Fibroblast of villous mesenchyme (primary cell): ENCODE measurements around the genes ENSG00000230707 and MAGEC2.

DNA sequence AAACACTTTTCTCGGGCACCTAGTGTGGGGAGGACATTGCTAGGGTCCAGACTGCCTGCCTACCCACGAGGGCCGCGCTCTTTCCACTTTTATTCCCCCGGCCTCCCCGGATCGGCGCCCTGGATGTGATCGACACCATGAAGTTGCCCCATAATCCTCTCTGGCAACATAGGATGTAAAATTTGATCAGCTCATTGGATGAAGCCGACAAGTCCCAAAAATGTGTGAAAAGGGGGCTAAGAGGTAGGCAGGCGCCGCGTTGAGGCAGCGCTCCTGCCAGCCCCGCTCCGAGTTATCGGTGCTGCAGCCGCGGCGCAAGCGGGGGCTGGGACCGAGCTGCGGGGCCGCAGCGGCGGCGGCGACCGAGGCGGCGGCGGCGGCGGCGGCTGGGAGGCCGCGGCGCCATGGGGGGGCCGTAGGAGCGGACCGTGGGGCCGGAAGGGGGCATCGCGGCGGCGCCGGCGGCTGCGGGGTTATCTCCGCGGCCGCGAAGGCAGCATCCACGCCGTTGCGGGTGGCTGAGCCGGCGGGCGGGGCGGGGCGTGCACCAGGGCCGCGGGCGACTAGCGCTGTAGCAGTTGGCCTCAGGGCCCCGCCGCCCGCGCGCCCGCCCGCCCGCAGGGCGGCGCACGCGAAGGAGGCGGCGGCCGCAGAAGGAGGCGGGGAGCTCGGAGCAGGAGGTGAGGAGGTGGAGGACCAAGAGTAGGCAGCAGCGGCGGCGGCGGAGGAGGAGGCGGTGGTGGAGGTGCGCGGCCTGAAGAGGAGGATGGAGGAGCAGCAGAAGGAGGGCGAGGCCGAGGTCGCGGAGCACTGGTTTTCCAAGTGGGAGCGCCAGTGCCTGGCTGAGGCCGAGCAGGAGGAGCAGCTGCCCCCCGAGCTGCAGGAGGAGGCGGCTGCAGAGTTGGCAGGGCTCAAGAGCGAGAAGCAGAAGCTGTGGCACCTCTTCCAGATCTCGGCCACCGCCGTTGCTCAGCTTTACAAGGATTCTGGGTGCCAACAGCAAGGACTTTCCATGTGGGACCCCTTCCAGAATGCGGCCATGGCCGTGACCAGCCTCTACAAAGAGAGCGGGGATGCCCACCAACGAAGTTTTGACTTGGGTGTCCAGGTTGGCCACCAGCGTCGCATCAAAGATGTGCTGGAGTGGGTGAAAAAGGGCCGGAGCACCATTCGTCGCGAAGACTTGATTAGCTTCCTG is at the start of gene ENSG00000230707:
Gene ENSG00000230707 (plus strand): TSS at position 702 of the 1,198 bp plus-strand sequence.
- CAGE, long polyA plus RNA, result no peak

DNA sequence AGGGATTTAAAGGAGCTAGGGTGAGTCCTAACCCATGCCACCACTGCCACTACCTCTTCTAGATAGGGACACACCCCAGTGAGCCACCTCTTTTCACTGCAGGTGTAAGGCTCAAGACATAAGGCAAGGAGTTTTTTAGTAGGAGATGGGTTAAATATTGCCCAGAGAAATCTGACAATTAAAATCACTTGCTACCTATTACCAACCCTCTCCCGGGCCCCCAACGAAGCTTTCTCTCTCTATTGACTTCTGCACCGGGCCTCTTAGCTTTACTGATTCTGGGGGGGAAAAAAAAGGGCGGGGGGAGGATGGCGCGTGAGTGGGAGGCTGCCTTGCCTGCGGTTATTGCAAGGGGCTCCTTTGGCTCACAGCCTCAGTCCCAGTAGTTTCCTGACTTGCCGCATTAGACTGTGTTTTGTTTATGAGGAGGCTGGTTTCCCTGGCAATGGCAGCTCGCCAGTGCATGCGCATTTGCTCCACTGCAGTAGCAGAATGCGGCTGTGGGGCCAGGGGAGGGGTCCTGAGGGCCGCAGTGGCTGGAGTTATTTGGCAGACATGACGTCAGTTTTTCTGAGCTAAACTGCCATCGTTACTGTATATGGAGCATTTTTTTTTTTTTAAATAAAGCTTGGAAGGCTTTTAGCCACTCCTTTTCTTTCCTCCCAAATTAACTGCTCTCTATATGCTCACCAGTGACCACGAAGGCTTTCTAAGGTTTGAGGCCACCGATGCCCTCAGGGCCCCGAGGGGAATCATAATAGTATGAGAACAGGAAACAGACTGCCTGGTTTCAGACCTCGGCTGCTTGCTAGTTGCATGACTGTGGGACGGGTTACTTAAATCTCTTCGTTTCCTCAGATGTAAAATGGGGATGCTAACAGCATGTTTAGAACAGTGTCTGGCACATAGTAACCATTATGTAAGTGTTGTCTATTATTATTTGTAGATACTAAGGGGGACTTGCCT is 208.0 kb upstream of the SOX3 start:
- CAGE, long polyA plus RNA, result no peak

DNA sequence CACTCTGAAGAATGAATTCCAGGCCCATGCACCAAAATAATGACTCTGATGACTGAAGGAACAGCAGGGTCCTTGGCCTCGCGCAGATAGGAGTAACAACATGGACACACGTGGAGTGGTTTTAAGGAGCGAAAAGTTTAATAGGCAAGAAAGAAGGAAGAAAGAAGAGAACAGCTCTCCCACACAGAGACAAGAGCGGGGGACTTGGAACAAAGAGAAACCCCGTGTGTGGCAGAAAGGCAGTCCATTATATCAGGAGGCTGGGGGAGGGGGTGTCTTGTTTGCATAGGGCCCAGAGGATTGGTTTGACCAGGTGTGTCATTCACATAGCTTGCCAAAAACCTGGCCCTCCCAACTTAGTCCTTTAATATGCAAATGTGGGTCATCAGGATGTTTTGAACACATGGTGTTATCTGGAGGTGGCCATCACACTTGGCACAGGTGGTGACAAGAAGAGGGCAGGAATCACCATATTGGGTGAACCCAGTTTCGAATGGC is 181.2 kb upstream of the SPANXB1 start:
- CAGE, long polyA plus RNA, result no peak

- CAGE, long polyA plus RNA, result no peak
Observed at GRCh38 chrX:140945185-140945684, 57.2 kb upstream of the SPANXB1 start.

- CAGE, long polyA plus RNA, result no peak
Observed at GRCh38 chrX:141242663-141242973, 301 bp upstream of the SPANXC start.

DNA sequence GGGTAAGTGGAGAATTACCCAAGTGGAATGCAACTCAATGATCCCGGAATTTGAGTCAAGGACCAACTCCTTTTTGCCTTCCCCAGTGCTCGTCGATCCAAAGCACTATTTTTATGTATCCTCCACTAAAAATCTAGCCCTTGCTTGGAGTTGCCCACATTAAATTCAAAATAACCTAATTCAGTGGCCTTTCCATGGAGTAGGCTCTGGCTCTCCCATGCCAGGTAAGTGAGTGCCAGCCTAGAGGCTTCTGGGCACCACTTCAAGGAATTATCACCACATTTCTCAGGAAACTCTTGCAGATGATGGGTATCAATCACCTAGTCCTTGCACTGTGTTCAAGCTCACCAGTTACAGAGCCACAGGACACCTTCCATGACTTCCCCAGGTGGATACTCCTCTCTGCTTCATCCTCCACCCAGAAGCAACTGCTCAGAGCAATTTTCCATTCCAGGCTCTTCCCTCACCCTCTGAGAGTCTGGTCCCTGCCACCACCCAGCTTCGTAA is 3.5 kb downstream of the MAGEC2 start:
- CAGE, long polyA plus RNA, result no peak

DNA sequence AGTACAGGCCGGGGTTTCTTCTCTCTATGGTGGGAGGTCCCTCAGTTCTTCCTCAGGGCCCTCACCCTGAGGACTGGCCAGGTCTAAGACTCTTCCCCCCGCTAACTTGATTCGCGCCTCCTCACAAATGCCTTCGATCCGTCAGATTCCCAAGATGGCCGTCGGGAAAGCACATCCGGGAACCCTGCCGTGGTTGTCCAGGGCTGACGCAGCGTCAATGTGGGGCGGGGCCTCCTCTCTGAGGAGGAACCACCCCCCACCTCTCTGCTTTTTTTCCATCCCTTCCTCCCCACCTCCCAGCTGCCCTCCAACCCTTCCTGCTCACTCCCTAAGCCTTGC is at the start of gene MAGEC2:
Gene MAGEC2 (minus strand): TSS at position 171 of the 339 bp plus-strand sequence.
- CAGE, long polyA plus RNA, result no peak

GRCh38 chrX:147885018-147885443 is 26.7 kb upstream of the FMR1 start:
- CAGE, long polyA plus RNA, result no peak

- CAGE, long polyA plus RNA, result no peak
Observed at GRCh38 chrX:147901850-147902064, 10.0 kb upstream of the FMR1 start.

- CAGE, long polyA plus RNA, result no peak
Observed at GRCh38 chrX:147932237-147932743, 20.6 kb downstream of the FMR1 start.

DNA sequence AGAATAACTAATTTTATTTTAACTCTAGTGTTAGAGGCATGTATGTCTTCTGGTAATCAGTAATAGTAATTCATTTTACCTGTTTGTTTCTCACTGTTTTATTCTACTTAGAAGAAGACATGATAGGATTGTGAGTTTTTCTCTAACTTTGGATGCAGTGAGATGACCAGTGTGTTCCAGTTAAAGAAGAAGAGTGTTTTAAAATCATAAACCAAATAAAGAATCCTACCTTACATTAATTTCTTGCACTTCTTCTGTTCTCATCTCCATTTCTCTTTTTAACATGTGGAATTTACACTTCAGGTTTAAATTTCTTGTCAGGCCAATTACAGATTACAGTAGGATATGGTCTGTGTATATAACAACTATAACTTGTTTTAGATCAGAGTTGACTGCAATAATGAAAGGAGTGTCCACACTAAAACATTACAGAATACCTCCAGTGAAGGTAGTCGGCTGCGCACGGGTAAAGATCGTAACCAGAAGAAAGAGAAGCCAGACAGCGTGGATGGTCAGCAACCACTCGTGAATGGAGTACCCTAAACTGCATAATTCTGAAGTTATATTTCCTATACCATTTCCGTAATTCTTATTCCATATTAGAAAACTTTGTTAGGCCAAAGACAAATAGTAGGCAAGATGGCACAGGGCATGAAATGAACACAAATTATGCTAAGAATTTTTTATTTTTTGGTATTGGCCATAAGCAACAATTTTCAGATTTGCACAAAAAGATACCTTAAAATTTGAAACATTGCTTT is 32.7 kb upstream of the FMR1NB start:
- CAGE, long polyA plus RNA, result no peak

DNA sequence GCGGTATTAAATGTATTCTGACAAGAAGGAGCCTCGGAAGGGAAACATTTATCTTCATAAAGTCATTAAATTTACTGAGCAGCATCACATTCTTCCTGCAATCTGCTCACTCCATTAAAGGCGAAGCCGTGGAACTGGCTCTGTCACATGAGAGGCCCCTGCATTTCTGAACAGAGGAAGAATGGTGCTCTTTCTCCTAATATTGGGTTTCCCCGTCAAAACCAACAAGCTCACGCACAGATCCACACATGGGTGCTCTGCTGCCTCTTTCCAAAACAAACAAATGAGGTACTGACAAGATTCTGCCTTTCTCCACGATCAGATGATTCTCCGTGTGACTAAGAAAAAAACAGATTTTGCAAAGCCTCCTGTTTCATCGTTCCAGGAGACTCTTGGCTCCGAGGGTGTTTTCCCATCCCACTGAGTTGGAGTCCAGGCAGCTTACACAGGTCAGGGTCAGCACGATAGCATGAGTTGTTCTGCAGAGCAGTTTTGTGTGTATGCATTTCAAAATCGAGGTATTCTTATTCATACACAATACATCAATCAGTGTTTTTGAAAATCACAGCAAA is 101.3 kb downstream of the ENSG00000287585 start:
- CAGE, long polyA plus RNA, result no peak

GRCh38 chrX:149504002-149504543 is 1.0 kb downstream of the IDS start:
- CAGE, long polyA plus RNA, result no peak

DNA sequence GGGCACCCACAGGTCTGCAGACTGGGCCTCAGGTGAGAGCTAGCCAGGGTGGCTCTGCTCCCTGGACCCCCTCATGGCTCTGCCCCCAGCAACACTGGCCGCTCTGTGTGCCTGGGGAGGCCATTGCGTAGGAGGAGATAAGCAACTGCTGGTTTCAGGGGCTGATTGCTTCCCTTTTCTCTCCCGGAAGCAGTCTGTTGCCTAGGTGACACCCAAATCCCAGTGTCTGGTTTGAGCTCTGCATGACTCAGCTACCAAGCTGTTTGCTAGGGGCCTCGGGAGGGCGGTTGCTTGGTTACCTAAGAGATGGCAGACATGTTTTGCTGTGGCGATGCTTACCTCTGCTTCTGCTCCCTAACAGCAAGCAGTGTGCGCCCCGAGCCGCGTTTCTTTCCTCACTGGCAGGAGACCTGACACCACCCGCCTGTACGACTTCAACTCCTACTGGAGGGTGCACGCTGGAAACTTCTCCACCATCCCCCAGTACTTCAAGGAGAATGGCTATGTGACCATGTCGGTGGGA is 15.4 kb upstream of the EOLA1 start:
- CAGE, long polyA plus RNA, result no peak

DNA sequence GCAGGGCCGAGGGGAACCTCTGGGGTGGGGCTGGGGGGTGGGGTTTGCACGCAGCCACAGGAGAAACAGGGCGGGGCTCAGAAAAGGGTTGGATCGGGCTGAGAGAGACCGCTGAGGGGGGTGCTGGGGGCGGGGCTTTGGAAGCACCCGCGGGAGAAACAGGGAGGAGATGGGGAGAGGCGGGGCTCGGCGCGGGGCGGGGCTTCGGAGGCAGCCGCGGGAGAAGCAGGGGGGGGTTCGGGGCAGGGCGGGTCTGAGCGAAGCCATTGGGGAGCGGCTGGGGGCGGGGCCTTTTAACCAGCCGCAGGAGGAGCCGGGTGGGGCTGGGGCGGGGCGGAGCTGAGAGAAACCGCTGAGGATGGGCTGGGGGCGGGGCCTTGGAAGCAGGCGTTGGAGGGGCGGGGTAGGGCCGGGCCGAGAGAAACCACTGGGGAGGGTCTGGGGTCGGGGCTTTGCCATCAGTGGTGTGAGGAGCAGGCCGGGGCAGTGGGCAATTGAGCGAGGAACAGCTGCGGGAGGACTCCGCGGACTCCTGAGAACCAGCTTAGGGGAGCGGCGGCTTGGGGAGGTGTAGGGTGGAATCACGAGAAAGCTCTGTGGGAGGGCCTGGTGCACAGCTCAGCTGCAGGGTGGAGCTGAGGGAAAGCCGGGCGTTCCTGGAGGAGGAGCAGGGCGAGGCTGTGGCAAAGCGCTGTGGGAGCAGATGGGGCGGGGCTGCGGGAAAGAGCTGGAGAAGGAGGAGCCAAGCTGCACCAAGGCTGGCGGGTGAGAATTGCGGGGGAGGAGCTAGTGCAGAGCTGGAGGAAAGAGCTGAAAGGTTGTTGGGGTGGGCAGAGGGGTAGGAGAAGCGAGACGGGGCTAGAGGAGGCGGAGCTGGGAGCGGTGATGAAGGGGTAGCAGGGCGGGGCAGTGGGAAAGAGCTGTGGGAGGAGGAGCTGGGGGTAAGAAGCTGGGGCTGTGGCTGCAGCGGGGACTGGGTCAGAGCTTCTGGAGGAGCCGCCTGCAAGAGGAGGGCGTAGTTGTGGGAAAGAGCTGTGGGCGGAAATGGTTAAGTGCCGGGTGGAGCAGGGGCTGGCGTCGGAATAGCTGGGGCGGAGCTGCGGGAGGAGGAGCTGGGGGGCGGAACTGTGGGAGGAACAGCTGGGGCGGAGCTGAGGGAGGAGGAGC is 1.4 kb upstream of the EOLA2 start:
- CAGE, long polyA plus RNA, result no peak

- CAGE, long polyA plus RNA, result no peak
Observed at GRCh38 chrX:150269445-150270181, 93.5 kb upstream of the MAMLD1 start.

GRCh38 chrX:150507186-150508072 is 61.0 kb upstream of the MTM1 start:
- CAGE, long polyA plus RNA, result no peak

DNA sequence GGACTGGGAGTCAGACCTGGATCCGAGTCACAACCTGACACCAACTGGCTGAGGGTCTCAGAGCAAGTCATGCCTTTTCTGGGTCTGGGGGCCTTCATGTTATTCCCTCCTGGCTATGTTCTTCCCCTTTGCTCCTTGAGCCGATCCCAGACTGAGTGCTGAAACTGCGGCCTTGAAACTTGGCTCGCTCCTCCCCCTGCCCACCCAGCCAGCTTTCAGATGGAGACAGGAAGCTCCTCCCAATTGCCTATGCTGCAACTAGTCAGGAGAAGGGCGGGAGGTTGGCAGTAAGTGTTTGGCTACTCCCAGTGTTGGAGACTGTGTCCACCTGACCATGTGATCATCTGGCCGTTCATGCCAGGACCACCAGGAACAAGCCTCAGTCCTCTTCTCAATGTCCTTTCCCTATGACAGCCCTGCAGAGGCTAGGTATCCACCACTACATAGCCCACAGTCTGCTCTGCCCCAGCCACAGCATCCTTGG is 59.5 kb upstream of the MTM1 start:
- CAGE, long polyA plus RNA, result no peak

DNA sequence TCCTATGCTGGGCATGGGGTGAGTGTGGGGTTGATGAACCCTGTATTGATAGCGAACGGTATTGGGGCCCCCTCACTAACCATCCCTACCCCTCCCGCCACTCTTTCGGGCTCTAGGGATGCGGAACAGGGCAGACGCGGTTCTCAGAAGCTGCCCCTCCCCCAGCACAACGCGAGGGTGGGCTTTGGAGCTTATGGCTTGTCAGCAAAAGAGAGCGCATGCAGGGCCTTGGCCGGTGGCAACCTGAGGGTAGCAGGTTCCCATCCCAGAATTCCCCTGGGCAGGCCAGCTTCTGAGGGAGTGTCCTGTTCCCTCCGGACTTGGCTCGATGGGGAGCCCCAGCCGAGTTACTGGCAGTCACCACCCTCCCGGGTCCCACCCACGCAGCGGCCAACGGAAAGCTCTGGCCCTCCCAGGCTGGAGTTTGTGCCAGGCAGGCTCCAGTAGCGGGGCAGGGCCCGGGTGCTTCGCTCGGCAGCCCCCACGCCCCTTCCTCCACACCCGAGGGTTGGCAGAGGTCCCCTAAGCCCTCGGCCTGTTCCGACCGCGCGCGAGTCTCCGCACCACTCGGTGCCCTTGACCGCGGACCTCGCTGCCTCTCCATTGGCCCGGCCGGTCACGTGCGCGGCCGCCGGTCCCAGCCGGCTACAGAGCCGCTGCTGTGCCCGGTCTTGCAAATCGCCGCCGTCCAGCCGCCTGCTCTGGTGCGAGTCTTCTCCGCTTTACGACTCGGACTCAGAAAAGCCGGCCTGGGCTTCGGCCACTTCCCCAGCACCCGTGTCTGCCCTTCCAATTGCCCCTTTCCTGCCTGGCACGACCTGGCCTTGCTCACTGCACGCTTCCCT is 20.9 kb upstream of the MTM1 start:
- CAGE, long polyA plus RNA, result no peak

DNA sequence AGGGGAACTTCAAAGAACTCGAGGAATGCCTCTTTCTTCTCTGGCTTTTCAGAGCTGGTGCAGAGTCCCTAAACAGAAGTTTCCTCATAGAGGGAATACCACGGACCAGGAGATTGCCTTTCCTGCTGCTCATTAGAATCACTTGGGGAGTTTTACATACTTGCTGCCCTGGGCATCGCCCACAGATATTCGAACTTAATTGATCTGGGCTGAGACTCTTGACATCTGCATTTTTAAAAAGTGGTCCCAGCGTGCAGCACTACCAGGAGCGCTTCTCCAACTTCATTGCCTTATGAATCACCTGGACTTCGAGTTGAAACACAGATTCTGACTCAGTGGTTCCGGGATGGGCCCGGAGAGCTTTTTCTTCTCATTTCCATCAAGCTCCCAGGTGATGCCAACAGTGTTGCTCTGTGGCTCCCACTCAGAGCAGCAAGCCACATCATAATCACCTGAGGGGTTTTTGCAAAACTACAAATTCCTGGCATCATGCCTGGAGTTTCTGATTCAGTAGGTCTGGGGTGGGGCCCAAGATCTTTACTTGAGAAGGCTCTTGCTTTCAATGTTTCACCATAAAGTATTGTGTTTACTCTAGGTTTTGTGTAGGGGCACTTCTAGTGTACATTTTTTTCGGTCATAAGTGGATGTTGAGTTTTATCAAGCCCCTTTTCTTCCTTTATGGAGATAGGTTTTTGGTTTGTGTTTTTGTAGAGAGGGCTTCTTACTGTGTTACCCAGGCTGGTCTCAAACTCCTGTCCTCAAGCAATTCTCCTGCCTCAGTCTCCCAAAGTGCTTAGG is 6.9 kb downstream of the MTM1 start:
- CAGE, long polyA plus RNA, result no peak